SK-N-MC (cell line): ENCODE data around the genes ATG5 and RTN4IP1.

GRCh38 chr6:100455775-100456470, 8.8 kb downstream of the SIM1 start:
- RRBS = 93% methylated on average over 10 of the region's 33 CpGs

DNA sequence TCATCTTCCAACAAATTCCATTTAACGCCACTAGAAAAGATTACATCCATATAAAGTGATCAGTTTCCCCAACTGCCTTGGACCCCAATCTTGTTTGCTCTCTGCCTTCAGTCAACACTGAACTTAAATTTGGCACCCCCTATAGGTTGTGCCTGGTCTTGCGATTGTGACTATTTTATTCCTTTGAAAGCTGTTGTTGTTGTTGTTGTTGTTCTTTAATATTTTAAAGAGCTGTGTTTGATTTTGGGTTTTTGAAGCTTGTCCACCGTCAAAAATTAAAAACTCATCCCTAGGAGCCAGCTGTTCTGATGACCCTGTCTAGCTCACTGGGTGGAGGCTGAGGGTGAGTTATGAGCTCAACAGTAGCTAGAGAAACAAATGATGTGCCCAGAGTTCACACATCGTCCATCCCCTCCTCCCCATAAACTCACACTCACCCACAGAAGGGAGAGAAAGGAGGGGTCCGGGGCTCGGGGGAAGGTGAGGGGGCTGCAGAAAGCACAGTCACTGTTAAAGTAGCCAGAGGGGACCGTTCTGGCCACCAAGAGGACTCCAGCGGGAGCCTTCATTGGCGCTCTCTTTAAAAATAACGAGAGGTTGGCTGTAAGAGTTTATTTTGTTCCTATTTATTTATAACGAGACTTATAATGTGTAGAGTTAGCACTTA, 4.0 kb downstream of the SIM1 start:
- RRBS = no CpG with 5 or more reads among the region's 11 CpGs

- RRBS = no CpG with 5 or more reads among the region's 10 CpGs
Measured at GRCh38 chr6:101117227-101117706, 236.1 kb upstream of the ASCC3 start.

DNA sequence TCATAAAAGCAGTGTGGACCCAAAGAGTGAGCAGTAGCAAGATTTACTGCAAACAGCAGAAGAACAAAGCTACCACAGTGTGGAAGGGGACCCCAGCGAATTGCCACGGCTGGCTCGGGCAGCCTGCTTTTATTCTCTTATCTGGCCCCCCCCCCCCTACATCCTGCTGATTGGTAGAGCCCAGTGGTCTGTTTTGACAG, 1566.0 kb downstream of the HACE1 start:
- RRBS = no CpG with 5 or more reads among the region's 3 CpGs

DNA sequence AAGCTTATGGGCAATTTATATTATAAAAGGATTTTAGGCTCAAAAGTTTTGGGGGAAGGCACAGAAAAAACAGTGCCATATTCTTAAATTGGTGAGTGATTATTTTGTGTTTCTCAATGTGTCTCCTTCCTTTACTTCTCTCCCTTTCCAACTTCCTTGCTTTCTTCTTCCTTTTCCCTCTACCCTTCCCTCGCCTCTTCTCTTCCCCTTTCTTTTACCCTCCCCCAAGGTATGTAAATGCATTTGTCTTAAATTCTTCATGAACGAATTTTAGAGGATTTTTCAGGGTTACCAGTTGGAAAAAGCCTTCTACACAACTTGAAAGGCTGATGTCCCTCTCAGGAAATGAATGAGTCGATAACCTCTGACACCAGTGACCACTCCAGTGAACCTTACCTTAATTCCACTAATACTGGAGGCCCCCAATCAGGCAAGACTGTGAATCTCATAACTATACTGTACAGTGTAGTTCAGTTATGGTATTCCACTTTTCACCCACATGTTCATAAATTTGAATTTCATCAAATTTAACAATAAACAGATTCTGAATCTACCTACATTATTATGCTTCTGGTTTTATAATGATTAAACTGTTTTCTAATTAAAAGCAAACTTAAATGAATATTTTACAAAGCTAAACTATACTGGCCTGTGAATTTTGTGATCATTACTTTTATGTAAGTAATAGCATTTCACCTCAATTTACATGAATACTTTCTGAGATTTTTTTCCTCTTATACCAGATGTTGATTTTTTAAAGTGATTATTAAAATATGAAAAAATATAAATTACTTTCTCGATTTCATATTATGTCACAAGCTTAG, 2.4 kb upstream of the LIN28B start:
- RRBS = no CpG with 5 or more reads among the region's 4 CpGs

DNA sequence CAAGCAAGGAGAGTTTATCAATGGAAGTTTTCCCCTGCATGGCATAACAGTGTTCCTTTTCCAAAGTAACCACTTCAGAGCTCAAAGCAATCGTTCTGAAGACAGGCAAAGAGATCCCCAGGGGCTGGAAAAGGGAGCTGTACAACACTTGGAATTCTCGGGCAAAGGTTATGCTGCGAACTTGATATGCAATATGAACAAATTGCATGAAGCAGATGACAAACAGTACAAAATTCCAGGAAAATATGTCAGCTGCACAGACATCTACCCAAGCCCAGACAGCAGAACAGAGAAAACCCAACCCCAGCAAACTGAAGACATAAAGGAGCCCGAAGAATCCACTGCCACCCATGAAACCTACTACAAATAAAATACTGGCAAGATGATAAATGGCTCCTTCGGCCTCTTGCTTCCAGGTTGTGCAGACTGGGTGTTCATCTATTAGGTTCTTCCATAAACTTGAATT, 18.3 kb downstream of the POPDC3 start:
- RRBS = no CpG with 5 or more reads among the region's 5 CpGs

- RRBS = no CpG with 5 or more reads among the region's 4 CpGs
Measured at GRCh38 chr6:105296695-105297537, 106.0 kb downstream of the PREP start.

GRCh38 chr6:105646222-105647171, 243.6 kb upstream of the PREP start:
- RRBS = no CpG with 5 or more reads among the region's 9 CpGs

DNA sequence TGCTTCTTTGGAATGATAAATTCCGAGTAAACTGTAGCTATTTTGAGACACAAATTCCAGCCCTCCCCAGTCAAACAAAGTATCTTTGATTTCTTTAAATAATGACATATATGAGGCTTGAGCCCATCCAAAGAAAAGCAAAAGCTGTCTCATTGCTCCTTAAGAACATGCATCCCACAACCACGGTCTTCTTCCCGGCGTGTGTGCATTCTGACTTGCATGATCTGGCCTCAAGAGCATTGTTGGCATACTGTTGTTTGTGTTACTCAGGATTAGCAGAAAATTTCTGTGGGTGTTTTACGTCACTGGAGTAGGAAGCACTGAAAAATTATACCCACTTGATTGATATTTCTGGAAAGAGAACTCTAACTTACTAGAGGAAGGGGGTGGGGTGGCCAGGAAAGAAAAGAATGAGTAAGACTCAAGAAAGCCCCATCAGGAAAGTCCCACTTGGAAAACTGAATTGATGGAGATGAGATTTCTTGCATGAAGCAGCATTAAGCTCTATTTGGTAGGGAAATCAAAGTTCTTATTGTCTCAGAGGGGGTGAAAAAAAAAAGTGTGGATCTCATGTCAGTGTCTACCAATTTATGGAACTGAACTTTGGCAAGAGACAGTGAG, 326.2 kb upstream of the PRDM1 start:
- RRBS = no CpG with 5 or more reads among the region's 5 CpGs

DNA sequence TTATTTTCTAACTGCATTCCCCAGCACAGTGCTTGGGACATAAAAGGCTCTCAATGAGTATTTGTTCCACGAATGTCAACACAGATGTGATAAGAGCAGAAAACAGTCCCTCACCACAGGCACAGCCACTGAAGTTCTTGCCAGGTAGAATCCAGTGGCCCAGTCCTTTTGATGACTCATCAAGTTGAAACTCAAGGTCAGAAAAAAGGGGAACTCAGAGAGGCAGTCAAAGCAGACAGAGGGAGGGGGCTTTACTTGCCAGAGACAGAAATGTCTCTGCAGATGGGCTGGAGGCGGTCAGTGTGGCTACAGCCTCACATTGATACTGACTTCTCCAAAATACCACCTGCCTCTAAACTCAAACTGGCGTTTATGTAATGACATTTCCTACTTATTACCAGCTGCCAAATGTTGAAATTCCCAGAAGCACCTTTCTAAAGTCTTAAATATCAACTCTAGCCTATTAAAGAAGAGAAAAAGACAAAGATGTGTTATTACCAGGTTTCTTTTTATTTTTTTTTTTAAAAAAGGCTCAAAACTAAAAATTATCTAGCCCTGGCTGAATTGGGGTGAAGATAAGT, 193.1 kb upstream of the PRDM1 start:
- RRBS = no CpG with 5 or more reads among the region's 3 CpGs

DNA sequence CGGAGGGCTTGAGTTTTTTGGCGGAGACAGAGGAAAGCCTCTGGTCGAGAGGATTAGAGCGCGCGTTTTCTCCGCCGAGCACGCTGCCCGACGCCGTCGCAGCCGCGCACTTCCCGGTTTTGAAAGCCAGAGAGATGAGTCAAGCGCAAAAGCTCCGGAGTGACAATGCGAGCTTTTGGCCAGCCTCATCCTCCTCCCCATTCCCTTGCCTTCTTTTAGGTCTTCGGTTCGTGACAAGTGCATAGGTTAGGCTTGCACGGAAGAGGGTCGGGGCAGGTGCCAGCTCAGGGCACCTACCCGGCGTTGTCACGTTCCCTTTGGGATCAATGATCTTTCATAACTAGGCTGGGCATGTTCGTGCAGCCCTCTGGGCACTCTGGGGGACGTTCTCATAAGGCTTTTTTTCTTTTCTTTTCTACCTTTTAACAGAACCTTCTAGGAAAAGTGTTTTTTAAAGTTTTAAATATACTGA, 91.2 kb upstream of the PRDM1 start:
- RRBS = 4% methylated on average over 2 of the region's 28 CpGs

DNA sequence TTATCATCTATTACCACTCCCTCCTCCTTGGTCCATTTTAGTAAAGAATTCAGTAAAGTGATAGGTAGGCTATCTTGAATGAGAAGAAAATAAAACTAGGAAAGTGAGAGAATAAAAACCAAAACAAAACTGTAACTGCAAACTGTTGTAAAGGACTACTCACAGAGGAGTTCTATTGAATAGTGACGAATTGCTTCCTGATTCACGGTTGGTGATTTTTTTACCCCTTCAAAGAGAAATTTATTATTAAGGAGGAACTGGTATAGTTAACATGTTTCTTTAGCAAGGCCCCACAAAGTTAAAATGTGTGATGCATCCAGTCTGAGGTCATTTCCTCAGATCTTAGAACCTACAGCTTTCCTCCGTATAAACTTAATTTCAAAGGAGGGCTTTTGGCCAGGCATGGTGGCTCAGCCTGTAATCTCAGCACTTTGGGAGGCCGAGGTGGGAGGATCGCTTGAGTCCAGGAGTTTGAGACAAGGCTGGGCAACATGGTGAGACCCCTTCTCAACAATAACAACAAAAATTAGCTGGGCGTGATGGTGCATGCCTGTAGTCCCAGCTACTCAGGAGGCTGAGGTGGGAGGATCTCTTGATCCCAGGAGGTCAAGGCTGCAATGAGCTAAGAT, 8.2 kb downstream of the PRDM1 start:
- RRBS = no CpG with 5 or more reads among the region's 6 CpGs

- RRBS = no CpG with 5 or more reads among the region's 4 CpGs
Measured at GRCh38 chr6:106195609-106196120, 109.5 kb downstream of the PRDM1 start.

GRCh38 chr6:106325236-106326152, at the start of gene ATG5:
ATG5 (minus strand) TSS chr6:106325760.
- RRBS = 1% methylated on average over 25 of the region's 61 CpGs

DNA sequence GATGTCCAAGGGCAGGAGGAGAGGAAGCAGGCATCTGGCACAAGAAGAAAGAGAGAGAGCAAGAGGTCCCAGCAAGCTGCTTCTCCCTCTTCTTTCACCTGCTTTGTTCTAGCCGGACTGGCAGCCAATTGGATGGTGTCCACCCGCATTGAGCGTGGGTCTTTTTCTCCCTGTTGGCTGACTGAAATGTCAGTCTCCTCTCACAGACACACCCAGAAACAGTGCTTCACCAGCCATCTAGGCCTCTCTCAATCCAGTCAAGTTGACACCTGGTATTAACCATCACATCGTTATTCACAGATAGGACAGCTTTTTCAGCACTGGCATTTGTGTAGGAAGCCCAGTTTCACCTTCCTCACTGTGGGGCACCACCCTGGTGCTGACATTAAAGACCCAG, 51.3 kb downstream of the CRYBG1 start:
- RRBS = no CpG with 5 or more reads among the region's 4 CpGs

- RRBS = no CpG with 5 or more reads among the region's 5 CpGs
Measured at GRCh38 chr6:106510995-106511223, 118.4 kb downstream of the RTN4IP1 start.

- RRBS = no CpG with 5 or more reads among the region's 7 CpGs
Measured at GRCh38 chr6:106539155-106539807, 90.0 kb downstream of the RTN4IP1 start.

GRCh38 chr6:106628908-106630121, at the start of gene RTN4IP1:
RTN4IP1 (minus strand) TSS chr6:106629498.
- RRBS = 3% methylated on average over 7 of the region's 61 CpGs

DNA sequence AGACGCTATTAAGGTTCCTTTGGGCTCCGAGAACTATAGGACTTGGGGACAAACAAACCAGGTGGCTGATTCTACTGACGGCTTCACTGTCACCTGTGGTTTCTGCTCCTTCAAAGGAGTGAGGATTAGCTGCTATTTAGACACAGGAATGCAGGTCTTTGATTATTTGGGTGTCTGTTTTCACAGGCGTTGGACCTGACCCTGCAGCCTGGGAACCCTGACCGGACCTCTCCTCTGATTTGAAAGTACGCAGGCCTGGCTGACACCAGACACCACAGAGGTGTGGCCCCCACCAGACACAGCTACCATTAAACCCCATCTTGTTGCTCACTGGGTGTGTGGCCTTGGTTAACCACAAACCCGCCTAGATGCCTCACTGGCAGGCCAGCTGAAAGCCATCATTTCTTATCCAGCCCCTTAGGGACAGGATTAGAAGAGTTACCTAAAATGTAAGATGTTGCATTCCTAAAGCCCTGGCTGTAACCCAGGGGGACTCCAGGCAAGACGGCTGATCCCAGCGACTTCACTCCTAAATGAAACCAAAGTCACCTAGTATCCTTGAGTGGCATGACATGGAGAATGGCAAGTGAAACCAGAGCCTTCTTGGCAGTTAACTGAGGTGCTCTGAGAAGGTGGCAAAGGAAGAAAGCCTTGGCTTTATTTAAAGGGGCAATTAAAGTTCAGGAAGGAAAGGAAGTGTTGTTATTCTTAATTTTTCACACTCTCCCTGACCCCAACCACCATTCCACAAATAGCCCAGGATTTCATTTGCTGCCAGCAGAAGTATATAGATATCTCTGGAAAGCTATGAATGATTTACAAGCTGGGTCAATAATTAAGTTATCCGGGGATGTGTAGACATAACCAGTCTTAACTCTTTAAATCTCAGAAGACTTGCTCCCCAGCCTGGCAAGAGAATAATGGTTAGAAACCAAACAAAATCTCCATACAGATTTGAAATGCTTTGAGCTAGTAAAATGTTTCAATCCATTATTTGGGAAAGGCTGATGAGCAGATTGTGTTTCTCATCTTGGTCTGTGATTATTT, 169.9 kb downstream of the QRSL1 start:
- RRBS = no CpG with 5 or more reads among the region's 10 CpGs

- RRBS = no CpG with 5 or more reads among the region's 3 CpGs
Measured at GRCh38 chr6:106859623-106860143, 114.8 kb downstream of the CD24 start.